SJCRH30 (cell line): ENCODE measurements around a stretch of chr5.

DNA sequence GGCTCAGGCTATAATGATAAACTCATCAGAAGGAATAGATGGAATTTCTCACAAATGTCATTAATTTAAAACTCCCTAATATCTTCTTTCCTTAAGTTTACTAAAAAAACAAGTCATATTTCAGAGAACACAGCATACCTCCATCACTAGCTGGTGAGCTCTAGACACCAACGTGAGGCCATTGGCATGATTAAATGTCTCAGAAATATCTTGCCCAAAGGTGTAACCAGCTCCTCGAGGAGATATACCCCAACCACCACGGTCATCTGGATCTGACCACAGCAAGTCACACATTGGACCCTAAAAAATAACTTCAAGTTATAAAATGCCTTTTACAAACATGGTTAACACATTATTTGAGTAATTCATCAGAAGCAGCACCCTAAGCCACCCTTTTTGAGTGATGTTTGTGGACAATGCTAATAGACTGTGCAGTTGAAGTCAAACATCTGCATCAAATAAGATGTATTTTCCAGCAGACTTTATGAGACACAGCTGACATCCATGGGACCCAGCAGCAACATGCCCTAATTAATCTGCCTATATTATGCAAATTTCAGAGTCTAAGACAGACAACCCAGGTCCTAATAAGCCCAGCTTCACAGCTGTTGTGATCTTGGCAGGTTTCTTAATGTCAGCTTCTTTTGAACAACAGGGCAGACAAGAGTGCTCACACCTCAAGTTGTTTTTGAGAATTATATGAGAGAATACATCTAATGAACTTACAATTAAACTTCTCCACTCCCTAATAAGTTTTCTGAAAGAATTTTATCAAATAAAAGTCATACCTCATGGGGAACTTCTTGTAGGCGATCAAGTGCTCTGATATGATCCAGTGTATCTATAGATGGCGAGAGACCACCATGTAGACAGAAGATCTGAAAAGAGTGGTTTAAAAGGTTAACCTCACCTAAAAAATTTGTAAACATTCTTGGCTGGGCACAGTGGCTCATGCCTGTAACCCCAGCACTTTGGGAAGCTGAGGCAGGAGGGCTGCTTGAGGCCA is 23.8 kb upstream of the SKP1 start:
- RAMPAGE, long total RNA: no peak

GRCh38 chr5:134203923-134204246 is 22.0 kb downstream of the PPP2CA start:
- RAMPAGE, long total RNA: no peak

GRCh38 chr5:134240240-134241225 is 14.7 kb upstream of the PPP2CA start:
- RAMPAGE, long total RNA: no peak

- RAMPAGE, long total RNA: no peak
These were observed 5.8 kb downstream of the UBE2B start for GRCh38 chr5:134377042-134377757.

DNA sequence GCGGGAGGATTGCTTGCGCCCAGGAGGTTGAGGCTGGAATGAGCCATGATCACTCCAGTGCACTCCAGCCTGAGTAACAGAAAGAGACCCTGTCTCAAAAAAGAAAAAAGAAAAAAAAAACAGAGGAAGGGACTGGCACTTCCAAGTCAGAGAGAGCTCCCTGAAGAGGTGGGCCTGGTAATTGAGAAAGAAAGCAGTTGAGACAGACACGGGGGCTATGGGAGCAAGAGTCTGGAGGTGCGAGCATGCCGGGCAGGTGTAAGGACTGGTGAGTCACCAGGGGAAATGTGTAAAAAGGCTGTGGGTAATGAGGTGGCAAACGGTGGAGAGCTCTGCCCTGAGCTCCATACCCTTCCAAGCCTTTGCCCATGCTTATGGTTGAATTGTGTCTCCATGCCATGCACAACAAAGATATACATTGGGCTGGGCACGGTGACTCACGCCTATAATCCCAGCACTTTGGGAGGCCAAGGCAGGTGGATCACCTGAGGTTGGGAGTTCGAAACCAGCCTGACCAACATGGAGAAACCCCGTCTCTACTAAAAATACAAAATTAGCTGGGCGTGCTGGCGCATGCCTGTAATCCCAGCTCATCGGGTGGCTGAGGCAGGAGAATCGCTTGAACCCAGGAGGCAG is 18.0 kb upstream of the JADE2 start:
- RAMPAGE, long total RNA: no peak

DNA sequence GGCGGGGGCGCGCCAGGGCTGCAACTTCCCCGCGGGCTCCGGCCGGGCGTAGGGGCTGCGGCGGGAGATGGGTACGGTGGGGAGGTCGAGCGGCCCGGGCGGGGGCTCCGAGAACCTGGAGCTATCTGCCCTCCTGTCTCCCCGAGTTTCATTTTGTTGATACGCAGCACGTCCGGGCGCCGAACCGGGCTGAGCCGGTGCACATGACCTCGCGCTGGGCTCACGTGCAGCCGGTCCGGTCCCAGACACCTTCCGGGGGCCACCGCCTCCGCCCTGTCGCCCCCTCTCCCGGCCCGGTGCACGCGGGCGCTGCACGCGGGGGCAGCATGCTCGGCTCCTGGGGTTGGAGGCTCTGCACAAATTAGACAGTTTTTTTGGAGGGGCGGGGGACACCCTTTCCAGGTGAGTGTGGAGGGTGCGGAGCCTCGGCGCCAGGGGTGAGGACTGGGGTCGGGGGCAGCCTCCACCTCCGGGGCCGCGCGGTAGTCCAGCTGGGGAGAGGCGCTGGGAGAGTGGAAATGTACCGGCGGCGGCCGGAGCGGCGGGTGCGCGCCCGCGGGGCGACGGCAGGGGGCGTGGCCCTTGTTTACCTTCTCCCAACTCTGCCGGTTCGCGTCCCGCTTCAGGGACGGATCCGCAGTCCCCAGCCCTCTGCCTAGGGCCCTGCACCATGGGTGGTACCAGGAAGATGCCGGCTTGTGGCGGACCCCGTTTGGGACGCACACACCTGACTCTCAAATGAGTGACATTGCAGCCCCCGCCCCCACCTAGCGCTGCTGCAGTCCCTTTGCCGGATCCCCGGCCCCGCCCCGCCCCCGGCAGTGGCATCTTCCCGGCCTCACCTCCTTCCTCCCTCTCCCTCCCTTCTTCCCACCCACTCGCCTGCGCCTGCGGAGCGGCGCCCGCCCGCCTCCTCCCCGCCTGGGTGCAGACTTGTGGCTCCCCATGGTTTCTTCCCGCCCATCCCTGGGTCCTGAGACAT is 1.2 kb downstream of the JADE2 start:
- RAMPAGE, long total RNA: no peak

DNA sequence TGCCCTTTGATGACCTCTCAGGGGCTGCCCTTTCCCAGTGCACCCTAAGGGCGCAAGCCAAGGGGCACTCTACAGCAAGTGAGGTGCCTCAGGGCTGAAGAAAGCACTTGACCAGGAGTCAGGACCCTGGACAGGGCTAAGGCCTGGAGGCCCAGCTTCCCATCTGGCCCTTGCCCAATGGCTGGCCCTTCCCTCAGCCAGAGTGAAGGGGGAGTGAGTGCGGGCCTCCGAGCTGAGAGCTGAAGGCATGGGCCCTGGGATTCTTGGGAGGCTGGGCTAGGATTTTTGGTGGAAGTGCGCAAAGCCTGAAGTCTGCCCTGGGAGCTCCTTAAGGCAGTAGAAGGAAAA is 16.3 kb downstream of the JADE2 start:
- RAMPAGE, long total RNA: no peak

DNA sequence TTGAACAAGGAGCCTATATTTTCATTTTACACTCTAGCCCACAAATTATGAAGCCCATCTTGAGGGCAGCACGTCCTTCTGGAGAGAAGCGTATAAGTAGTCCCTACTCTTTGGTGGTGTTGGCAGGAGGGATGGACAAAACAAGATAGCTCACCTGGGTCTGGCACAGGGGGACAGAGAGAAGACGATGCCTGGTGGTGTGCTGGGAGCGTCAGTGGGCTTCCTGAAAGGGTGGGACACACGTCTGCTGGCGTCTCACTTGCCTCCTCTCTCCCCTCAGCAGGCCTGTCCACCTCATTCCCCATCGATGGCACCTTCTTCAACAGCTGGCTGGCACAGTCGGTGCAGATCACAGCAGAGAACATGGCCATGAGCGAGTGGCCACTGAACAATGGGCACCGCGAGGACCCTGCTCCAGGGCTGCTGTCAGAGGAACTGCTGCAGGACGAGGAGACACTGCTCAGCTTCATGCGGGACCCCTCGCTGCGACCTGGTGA is 52.8 kb downstream of the JADE2 start:
- RAMPAGE, long total RNA: no peak

GRCh38 chr5:134634303-134634622 is 1.6 kb upstream of the SAR1B start:
- RAMPAGE, long total RNA: no peak

DNA sequence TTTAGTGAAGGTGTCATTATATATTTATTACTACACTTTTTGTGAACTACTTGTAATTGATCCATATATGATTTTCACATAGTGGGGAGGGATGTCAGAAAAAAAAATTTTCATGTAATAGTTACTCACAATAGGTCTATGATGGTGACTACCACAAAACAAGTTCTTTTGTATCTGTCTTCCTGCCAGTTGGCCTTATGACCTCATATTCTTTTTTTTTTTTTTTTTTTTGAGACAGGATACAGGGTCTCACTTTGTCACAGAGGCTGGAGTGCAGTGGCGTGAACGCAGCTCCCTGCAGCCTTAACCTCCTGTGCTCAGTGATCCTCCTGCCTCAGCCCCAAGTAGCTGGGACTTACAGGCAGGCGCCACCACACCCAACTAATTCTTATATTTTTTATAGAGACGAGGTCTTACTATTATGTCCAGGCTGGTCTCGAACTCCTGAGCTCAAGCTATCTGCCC is 10.9 kb downstream of the SEC24A start:
- RAMPAGE, long total RNA: no peak

- RAMPAGE, long total RNA: no peak
These were observed 9.1 kb downstream of the PCBD2 start for GRCh38 chr5:134913751-134914666.

DNA sequence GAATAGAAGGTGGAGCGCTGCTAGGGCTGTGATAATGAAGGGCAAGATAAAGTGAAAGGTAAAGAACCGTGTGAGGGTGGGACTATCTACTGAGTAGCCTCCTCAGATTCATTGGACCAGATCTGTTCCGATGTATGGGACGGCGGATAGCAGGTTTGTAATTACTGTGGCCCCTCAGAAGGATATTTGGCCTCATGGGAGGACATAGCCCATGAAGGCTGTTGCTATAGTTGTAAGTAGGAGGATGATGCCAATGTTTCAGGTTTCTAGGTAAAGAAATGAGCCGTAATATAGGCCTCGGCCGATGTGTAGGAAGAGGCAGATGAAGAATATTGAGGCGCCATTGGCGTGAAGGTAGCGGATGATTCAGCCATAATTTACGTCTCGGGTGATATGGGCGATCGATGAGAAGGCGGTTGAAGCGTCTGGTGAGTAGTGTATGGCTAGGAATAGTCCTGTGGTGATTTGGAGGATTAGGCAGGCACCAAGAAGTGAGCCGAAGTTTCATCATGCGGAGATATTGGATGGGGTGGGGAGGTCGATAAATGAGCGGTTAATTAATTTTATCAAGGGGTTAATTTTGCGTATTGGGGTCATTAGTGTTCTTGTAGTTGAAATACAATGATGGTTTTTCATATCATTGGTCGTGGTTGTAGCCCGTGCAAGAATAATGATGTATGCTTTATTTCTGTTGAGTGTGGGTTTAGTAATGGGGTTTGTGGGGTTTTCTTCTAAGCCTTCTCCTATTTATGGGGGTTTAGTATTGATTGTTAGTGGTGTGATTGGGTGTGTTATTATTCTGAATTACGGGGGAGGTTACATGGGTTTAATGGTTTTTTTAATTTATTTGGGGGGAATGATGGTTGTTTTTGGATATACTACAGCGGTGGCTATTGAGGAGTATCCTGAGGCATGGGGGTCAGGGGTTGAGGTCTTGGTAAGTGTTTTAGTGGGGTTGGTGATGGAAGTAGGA is 18.8 kb downstream of the PCBD2 start:
- RAMPAGE, long total RNA: no peak

- RAMPAGE, long total RNA: no peak
These were observed 157.2 kb upstream of the PITX1 start for GRCh38 chr5:135191044-135191883.

GRCh38 chr5:135194727-135195705 is 161.0 kb upstream of the PITX1 start:
- RAMPAGE, long total RNA: no peak

DNA sequence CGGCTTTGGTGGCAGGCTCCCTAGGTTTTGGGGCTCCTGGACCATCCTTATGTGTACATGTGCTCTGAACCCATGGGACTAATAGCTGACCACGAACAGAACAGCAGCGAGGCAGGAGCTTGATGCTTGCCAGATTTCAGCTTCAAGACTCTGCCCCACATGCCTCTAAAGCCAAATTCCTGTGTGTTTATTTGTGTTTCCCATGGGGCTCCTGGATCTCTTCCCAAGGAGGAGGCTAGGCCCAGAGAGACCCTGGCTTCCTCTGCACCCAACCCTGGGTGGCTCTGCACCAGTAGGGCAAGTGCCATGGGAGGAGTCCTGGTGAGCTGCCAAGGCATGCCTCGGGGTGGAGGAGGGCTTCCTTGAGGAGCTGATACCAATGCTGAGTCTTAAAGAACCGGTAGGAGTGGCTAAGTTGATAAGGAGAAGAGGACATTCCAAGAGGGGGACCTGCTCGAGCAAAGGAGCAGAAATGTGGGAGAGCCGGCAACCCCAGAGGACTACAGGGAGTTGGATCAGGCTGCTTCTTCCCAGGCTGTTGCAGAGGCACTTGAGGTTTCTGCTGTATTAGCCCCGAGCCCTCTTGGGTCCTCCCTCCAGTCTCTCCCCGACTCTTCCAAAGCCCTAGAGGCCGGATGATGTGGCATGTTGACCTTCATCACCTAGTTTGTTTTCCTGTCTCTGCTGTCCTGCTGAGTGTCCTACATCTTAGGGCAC is 6.8 kb upstream of the TIFAB start:
- RAMPAGE, long total RNA: no peak

DNA sequence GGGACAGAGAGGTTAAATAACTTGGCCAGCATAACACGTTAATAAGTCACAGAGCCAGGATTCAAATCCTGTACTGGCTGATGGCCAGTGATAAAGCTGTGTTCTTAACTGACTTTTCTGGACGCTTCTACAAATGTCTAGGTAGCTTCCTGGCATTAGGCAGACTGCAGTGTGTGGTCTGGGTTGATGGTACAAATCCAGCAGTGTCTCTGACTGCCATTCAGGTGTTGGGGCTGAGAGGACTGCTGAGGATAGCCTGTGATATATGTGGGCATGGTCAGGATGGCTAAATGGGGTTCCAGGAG is 125.9 kb upstream of the CXCL14 start:
- RAMPAGE, long total RNA: no peak

DNA sequence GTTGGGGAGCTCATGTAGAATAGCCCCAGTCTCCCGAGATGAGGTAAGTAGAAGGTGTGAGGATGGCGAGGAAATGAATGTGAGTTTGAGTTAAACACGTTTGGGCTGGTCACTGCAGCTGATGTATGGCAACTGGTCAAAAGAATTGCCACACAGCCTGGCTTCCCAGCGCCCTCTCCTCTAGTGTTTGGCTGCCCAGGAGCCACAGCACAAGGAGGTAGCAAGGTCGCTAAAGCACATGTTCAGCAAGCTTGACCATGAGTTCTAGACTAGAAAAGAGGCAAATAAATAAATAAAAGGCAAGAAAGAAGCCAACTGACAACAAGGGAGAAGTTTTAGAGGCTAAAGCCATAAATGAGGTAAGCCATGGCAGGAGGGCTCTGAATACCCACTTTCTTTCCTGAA is 21.5 kb upstream of the LECT2 start:
- RAMPAGE, long total RNA: no peak

DNA sequence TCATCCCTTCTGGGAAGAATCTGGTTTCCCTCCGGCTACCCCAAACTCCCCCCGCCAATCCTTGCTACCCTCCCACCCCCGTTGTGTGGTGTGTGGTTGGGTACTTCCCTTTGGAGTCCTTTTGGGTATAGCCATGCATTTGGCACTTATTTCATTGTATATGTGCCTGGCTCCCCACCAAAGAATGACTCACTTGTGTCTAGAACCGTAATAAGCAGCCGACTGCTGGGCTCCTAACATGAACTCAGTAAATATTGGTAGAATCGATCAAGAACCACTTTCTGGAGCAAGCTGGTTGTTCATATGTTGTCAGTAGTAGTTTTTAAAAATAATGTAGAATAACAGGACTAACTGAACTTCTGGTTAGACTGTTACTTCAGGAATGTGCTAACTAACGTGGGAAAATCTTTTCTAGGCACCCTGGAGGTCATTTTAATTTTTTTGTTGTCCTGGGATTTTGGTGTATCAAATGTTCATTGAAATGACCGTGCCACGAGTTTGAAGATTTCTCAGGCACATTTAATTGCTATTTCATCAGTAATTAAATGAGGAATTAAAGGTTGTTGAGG is 8.2 kb upstream of the TGFBI start:
- RAMPAGE, long total RNA: no peak

DNA sequence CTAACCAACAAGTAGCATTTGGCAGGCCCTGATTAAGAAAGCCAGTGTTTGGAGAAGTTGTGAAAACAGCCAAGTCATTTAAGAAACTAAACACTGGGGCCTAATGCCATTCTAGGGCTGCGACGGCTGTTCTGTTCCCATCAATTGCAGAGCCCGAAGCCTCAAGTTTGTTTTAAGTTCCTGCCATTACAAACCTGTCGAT is 4.5 kb upstream of the TGFBI start:
- RAMPAGE, long total RNA: no peak

GRCh38 chr5:136067269-136067731 is 38.5 kb downstream of the TGFBI start:
- RAMPAGE, long total RNA: no peak